Progenitor cell of endocrine pancreas (in vitro differentiated cells): ENCODE data around the genes SFSWAP and ULK1.

DNA sequence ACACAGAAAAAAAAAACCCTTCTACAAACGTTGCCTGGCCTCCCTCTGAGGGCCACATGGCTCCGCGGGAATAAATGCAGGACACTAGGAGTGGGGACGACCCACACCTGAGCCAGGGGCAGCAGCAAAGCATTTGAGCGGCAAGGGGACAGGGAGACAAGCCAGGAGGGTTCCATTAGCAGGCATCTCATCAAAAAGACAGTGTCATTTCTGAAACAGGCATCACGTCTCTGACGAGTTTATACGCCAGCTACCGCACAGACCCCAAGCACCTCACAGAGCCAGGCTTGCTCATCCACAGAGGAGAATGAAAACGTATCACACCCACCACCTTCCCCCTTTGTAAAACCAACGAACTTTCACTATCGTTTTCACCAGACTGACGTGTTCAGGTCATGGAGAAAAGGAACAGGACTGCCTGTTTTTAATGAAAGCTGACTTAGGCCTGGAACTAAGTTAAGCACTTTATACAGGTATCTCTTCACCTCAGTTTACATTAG, 42.1 kb downstream of the STX2 start:
- PRO-cap, result no peak

GRCh38 chr12:130838162-130838785, 776 bp downstream of the STX2 start:
- PRO-cap, result unidirectional peak, plus-strand start at chr12:130838708

GRCh38 chr12:130916561-130917360, 36.9 kb upstream of the ADGRD1 start:
- PRO-cap, result no peak

DNA sequence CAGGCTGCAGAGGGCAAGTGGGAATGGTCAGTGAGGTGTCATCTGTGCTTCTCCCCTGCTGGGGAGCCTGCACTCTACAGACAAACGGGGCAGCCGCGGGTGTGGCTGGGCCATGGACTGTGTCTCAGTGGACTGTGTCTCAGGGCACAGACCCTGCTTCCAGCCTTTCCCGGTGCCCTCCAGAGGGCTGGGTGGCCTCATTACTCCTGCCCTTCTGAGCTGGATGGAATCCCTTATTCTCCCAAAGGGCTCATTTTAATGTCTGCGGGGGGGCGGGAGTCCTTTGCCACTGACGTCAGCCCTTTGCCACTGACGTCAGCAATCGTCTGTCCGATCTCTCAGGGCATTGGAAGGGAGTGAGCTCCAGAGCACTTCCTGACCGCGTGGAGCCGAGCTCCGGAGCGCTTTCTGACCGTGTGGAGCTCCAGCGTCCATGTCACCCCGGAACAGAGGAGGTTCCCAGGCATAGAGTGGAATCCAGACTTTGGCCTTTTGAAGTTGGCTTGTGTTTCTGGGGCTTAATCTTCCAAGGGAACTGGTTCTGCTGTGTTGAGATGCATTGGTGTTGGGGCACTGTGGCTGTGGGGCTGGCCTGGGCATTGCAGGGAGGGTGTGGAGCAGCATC, 72.5 kb downstream of the ADGRD1 start:
- PRO-cap, result no peak

GRCh38 chr12:131105689-131106540, 152.2 kb downstream of the ADGRD1 start:
- PRO-cap, result no peak

DNA sequence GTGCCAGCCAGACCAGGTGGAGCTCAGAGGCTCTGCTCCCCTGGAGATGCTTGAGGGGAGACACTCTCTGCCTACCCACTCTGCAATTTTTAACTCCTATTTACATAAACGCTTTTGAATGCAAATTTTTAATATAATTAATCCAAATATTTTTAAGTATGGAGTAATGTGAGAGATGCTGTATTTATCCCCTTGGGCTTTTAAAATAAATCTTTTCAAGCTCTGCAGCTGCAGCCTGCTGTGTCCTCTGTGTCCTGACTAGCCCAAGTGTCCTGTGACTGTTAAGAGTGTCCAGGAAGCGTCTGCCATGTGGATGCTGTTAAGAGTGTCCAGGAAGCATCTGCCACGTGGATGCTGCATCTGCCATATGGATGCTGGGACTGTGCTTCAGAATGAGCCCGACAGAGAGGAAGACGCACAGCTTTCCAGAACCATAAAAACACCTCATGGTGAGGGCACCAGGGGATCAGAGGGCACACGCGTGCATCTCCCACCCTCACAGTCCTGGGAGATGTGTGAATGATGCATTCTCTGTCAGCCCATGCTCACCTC, 307.2 kb downstream of the ADGRD1 start:
- PRO-cap, result no peak

- PRO-cap, result no peak
Observed at GRCh38 chr12:131456781-131457242, 254.1 kb upstream of the SFSWAP start.

DNA sequence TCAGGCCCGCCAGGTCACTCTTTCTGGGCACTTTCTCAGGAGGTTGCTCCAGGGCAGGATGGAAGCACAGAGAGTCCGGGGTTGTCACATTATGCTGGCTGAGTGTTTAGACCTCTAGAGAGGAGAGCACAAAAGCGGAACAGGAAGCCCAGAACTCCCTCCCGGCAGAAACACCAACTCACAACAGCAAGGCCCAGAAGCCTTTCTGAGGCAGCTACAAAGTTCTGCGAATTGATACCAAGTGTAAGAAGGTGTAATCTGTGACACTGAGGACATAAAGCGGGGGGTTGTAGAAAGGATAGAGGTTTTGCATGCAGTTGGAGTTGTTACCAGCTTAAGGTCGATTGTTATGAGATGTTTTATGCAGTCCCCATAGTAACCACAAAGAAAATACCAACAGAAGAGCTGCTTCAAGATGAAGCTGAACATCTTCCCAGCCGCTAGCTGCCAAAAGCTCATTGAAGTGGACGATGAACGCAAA, 43.8 kb upstream of the SFSWAP start:
- PRO-cap, result no peak

- PRO-cap, result bidirectional peak, plus-strand start at chr12:131711095, minus-strand start at chr12:131711096
Observed at GRCh38 chr12:131710938-131712022, at the start of gene SFSWAP. Gene SFSWAP (plus strand): TSS chr12:131711090.

DNA sequence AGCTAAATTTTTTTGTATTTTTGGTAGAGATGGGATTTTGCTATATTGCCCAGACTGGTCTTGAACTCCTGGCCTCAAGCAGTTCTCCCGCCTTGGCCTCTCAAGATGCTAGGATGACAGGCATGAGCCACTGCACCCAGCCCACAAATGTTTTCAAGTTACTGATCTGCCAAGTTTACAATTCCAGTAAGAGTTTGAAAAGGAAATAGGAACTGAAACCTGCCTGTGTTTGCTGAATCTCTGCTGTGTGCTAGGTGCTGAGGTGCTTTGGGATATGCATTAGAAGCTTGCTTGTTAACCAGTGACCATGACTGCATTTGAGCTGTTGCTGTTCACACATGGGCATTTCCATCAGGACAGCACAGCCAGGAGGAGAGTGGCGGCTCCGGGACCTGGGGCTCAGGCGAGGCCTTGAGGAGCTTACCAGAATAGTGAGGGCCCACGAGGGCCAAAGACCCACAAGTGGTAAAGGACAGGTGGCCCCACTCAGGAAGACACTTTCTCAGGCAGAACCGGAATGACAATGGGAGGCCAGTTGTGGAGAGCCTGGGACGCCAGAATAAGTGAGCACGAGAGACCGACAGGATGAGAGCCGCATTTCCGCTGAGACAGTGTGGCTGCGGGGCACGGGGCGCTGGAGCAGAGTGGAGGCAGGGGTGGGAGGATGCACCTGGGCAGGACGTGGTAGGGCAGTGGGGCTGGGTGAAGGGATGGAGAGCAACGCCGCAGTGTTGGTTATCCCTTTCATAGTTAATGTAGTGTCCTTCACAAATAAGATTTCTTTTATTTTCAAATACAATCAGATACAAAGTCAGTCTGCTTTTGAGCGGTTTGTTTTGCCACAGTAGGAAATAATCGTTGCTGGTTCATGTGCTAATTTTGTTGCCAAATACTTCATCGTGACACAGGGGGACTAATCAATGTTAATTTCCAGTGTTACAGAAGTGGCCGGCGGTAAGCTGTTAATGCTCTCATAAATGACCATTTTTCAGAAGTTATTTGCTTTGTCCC, 54.4 kb upstream of the MMP17 start:
- PRO-cap, result no peak

DNA sequence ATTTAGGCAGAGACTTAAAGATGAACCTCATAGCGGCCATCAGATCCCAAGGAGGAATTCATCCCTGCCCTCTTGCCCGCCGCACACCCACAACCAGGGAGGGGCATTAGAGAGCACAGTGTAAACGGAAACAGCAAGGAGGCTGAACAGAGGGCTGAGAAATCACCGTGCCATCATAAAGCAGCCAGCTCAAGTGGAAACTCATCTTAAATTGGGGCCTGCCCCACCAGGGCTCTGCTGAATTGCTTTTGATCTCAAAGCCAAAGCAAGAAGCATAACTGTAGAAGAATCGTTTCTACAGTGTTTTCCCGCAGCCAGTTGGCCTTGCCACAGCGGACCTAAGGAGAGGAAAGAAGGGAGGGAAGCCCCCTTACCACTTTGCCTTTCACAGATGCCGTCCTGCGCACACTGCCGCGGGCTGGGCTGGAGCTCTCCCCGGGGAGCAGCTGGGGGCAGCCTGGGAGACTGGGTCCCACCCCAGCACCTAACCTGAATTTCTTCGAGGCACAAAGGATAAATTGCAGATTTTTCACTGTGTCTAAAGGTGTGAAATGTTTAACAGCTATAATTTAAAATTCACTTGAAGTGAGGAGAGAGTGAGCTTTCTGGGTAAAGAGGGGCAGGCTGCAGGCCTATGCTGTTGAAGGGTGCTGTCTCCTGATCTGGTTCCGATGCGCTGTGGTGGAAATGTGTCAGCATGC, 51.8 kb upstream of the MMP17 start:
- PRO-cap, result no peak

DNA sequence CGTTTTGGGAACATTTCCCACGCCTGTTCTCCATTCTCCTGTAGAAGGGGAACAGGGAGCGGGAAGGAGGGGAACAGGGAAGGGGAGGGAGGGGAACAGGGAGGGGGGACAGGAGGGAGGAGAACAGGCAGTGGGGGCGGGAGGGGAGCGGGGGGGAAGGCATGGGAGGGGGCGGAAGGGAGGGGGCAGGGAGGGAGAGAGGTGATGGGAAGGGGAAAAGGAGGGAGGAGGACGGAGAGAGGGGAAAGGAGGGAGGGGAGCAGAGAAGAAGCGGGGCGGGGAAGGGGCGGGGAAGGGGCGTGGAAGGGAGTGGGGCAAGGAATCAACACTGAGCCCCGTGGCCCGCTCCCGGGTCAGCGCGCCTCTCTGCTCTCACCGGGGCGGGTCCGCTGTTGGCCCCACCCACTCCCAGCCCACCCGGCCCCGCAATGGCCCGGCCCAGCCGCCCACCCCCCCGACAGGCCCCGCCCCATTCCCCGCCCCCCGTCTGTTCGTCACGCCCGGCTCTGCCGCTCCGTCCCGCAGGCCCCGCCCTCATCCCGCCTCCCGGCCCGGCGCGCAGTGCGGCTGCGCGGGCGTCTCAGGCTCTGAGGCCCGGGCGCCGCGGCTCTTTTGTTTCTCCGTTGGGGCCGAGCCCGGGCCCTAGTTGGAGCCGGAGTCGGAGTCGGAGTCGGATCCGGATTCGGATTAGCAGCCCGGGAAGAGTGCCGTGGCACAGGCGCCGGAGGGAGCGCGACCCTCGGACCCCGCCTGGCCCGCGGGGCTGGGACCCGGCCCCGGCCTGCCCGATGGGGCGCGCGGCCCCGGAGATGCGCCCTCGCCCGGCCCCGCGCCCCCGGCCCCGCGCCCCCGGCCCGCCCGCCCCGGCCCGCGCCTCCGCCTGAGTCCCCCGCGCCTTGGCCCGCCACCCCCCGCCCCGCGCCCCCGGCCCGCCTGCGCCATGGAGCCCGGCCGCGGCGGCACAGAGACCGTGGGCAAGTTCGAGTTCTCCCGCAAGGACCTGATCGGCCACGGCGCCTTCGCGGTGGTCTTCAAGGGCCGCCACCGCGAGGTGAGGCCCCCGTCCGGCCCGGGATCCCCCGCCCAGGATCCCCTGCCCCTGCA, at the start of gene ULK1:
Gene ULK1 (plus strand): TSS at position 561 of the 1,104 bp plus-strand sequence.
- PRO-cap, result bidirectional peak, plus-strand start at position 615 of the sequence, minus-strand start at position 327 of the sequence; unidirectional peak, minus-strand start at position 783 of the sequence

DNA sequence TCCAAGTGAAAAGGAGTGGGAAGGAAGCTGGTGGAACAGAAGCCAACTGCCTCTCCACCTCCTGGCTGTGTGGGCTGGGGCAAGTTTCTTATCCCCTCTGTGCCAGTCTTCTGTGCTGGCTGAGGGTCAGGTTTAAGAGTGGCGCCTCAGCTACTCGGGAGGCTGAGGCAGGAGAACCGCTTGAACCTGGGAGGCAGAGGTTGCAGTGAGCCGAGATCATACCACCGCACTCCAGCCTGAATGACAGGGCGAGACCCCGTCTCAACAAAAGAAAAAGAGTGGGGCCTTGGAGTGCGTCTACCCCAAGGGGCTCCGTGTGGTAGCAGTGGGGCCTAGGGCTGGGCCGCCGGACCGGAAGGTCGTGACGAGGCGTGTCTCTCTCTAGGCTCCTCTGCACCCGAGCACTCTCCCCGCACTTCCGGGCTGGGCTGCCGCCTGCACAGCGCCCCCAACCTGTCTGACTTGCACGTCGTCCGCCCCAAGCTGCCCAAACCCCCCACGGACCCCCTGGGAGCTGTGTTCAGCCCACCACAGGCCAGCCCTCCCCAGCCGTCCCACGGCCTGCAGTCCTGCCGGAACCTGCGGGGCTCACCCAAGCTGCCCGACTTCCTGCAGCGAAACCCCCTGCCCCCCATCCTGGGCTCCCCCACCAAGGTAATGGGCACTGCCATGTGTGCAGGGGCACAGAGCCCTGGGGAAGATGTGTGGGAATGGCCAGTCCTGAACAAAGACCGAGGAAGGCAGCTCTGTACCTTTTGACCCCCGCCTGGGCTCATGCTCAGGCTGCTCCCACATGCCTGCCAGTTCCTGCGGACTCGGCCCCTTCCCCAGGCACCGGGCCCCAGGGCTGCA, 13.3 kb upstream of the PUS1 start:
- PRO-cap, result no peak

DNA sequence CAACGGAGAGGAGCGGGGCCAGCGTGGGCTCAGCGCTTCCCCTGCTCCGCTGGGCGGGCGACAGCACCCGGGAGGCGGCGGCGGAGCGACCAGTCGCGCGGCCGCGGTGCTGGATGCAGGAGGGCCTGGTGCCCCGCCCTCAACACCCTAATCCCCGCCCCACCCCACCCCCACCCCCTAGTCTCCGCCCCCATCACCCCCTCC, 212 bp upstream of the PUS1 start:
- PRO-cap, result bidirectional peak, plus-strand start outside the sequence, minus-strand start at position 91 of the sequence

DNA sequence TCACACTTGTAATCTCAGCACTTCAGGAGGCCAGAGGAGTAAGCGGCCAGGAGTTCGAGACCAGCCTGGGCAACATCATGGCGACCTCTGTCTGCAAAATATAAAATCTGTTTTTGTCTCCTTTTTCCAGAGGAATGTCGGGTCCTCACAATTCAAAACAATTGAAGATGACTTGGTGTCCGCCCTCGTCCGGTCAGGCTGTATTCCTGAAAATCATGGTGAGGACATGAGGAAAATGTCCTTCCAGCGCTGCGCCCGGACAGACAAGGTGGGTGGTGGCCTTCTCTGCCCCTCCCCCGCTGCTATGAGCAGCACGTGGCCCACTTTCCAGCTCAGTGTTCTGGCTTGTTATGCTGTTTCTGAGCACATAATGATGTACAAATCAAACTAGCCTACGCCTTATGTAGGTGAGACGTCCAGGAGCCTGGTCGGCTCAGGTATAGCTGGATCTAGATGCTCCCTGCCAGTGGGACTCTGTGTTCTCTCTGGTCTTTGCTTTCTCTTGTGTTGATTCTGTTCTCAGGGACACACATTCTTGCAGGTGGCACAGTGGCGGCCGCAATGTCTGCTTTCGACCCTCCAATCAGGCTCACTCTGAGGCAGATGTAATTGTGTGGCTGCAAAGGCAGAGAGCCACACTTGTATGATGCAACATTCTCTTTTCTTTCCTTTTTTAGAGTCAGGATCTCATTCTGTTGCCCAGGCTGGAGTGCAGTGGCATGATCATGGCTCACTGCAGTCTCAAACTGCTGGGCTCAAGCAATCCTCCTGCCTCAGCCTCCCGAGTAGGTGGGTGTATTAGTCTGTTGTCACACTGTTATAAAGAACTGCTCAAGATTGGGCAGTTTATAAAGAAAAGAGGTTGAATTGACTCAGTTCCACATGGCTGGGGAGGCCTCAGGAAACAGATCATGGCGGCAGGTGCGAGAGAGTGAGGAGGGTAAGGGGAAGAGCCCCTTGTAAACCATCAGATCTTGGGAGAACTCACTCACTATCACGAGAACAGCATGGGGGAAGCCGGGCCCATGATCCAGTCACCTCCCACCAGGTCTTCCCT, 3.3 kb downstream of the PUS1 start:
- PRO-cap, result no peak

- PRO-cap, result no peak
Observed at GRCh38 chr12:132017017-132017838, 67.5 kb downstream of the EP400 start.

DNA sequence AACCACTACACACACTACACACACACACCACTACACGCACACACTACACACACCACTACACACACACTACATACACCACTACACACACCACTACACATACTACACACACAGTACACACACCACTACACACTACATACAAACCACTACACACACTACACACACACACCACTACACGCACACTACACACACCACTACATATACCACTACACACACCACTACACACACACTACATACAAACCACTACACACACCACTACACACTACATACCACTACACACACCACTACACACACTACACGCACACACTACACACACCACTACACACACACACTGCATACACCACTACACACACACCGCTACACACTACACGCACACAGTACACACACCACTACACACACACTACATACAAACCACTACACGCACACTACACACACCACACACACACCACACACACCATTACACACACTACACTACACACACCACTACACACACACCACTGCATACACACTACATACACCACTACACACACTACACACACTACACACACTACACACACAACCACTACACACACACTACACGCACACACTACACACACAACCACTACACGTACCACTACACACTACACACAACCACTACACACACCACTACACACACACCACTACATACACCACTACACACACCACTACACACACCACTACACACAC, 11.8 kb downstream of the NOC4L start:
- PRO-cap, result no peak

DNA sequence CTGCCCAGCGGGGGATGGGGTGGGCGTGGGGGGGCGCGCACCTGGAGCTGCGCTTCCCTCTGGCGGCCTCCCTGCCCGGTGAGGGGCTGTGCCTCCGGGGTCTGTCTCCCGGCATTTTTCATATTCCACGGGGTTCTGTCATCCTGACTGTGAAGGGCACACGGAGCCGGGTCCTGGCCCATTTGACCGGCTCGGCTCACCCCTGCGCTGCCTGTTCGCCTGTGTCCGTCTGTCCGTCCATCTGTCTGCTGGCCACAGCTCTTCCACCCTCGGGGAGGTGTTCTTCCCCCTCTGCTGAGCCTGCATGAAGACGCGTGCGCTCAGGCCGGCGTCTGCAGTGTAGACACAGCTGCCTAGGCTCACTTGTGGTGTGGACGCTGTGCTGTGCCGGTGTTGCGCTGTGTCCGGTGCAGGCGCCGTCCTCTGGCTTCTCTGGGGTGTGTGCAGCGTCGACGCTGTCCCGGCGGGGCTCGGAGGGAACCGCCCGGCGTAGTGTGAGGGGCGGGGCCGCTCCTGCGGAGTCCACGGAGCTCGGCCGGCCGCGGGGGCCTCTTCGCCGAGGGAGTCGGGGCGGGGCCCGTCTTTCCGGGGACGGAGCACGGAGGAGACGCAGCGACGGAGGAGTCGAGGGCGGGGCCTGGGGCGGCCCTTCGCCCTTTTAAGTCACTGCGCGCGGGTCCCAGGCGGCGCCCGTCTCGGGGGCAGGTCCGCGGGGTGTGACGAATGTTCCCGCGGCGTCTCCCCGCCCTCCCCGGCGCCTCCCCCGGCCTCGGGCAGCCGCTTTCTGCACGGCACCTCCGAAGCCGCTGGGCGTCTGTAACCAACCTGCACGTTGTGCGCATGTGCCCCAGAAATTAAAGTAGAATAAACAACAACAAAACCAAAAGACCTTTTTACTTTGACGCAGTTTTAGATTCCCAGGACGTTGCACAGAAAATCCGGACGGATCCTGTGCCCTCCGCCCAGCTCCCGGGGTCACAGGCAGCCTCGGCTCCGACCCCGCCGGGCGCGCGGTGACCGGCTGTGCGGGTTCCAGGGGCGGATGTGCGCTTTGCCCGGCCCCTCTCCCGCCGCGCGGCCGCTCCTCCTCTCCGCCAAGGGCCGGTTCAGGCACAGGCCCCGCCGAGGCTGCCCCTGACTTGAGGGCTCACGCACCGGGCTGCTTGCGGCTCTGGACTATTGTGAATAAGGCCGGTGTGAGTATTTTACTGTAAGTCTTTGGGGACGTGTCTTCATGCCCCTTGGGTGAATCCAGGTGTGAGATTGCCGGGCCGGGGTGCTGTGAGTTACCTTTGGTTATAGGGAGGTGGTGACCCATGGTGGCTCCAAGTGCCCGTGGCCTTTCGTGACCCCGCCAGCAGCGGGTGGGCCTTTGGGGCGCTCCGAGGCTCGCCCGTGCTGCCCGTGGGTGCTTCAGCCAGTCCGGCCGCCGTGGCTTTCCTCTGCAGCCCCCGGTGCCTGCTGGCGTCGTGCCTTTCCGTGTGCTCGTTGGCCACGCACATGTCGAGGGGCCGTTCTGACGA, 45.4 kb downstream of the NOC4L start:
- PRO-cap, result bidirectional peak, plus-strand start at position 686 of the sequence, minus-strand start at position 433 of the sequence

DNA sequence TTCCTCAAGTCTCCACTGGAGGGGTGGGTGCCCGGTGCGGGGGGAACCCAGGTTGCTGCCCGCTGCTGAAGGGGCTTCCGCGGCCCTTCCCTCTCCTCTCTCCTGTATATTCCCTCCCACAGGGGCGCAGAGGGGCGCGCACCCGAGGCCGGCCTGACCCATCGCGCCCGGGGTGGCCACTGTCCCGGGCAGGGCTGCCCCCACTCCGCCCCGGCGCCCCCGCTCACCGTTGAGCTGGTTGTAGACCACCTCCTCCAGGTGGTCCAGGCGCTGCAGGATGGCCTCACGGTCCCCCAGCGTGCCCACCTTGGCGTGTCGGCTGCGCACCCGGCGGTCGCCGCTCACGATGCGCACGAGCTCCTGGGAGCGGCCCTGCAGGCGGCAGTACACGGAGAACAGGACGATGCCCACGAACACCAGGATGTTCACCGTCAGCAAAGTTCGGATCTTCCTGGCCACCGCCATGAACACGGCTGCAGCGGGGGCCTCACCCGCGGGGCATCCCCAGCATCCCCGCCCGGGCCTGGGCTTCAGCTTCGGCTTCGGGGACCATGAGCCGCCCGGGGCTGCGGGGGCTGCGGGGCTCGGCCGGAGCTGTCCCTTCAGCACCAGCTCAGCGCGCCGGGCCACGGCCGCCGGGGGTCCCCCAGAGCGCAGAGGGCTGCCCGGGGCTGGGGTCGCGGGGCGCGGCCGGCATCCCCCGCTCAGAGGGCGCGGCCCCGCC, 488 bp downstream of the GALNT9 start:
- PRO-cap, result no peak

DNA sequence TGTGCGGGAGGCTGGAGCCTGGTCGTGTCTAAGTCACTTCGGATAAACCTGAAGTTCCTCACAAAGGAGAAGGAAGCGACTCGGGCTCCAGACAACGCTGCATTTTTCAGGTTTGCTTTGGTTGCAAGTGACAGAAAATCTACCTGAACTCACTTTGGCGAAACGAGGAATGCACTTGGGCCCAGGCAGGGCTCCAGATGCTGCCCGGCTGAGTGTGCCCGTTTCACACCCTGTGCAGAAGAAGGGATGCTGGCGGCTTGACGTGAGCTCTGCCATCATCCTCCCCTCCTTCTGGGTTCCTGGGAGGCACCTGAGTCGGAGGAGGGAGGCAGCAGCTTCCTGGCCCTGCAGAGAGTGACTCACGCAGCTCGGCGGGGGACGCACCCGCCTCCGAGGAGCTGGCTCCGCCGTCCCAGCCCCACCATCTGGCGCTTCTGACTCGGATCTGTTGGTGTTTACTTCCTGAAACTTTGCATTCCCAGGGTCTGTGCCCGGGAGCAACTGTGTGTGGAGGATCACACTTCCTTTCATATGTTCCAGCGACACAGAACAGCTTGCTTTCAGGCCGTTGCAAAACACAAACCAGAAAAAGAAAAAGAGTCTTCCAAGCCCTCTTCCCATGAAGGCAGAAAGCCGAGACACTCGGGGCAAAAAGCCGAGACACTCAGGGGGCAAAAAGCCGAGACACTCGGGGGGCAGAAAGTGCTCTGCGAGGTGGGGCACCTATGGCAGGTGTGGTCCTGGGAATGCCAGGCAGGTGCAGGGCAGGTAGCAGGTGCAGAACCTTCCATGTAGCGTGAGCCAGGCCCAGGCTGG, 27.3 kb upstream of the GALNT9 start:
- PRO-cap, result no peak